Thoracic aorta endothelial cell (primary cell): ENCODE data around the gene EPAS1.

DNA sequence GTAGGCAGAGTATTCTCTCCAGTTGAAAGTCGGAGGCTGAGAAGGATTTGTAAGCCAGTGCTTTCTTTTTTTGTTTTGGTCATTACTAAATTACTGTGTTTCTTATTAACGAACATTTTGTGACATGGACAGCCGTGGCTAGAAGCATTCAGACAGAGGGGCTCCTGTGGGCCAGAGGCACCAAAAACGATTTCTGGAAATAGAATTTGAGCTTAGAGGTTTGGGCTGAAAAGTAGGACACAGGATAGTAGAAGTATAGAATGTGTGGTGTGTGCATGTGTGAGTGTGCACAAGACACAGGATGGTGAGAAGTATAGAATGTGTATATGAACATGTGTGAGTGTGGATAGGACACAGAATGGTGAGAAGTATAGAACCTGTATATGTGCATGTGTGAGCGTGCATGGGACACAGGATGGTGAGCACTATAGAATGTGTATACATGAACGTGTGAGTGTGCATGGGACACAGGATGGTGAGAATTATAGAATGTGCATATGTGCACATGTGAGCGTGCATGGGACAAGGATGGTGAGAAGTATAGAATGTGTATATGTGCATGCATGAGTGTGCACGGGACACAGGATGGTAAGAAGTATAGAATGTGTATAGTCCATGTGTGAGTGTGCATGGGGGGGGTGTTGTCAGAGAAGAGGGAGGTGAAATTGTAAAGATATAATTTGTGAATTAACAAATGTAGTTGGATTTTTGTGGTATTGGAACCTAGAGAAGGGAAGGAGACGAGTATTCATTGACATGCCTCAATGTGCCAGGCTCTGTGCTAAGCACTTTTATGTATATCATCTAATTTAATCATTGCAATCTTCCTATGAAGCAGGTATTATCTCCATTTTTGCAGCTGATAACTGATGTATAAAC is 275.3 kb downstream of the PRKCE start:
- CAGE, long polyA plus RNA, result no peak

DNA sequence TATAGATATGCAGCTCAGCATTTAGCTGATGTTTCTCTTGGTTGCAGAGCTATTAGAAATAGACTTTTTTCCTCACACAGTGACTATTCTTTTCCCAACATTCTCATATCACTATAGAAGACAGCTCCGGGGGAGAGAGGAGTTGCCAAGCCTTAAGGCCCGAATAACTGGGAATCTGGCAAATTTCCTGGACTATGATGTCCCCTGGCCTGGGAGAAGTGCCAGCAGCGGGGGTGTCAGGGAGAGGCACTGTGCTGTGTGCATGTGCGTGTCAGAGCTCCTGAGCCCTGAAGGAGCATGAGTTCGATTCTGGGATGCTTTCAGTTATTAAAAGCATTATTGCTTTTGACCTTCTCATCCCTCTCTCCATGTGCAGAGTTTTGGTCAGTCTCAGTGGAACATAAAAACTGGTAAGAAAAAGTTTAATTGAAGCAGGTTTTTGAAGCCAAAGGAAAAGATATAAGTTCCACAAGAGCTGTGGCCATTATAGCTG is 311.1 kb downstream of the PRKCE start:
- CAGE, long polyA plus RNA, result no peak

DNA sequence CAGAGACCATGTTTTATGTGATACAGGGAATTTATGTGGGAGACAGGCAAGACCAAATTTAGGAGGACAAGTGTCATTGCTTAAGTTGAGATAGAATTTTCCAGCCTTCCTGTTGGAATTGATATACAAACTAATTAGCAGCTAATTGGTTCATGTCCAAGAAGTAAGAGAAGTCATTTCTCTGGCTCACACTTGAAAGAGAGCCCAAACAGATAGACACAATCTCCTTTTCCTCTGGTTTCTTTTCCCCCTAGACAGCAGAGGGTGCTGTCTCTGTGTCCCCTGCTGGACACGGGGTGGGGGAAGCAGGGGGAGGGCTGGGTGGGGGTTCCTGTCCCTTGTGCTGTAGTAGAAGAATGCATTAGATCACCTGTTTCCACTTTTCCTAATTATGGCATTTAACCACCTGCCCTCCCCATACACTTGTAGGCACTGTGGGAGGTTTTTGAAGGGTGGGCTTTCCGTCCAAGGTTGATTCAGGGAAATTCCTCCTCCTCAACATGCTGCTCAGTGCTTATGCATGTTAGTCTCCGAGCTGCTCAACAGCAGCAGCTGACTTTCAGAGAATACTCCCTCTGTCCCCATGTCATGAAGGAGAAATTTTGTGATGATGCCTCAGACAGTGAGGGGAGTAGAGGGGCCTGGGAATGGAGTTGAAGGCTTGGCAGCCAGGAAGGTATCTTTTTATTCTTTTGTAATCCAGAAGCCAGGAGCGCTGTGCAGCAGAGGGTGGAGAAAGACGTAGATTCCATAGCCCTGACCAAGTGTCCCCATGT is 206.2 kb upstream of the EPAS1 start:
- CAGE, long polyA plus RNA, result no peak

DNA sequence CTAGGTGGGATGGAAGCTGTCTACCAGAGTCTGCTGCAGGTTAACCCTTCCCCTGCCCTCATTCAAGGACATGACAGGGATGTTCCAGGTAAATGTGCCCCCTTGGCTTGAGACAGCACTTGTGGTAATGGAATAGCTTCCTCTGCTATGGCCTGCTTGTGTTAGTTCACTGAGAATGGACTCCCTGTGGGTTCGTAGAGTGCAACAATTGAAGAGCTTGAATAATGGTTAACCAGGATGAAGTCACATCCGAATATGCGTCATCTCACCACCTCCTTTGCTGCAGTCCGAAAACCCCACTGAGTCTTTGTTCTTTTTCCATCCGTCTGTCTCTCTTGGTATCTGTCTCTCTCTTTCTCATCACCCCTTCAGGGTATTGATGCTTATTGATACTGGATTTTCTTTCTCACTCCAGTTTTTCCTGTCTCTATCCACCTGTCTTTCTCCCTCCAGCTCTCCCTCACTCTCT is 67.7 kb upstream of the EPAS1 start:
- CAGE, long polyA plus RNA, result no peak

GRCh38 chr2:46239677-46240234 is 57.5 kb upstream of the EPAS1 start:
- CAGE, long polyA plus RNA, result no peak

DNA sequence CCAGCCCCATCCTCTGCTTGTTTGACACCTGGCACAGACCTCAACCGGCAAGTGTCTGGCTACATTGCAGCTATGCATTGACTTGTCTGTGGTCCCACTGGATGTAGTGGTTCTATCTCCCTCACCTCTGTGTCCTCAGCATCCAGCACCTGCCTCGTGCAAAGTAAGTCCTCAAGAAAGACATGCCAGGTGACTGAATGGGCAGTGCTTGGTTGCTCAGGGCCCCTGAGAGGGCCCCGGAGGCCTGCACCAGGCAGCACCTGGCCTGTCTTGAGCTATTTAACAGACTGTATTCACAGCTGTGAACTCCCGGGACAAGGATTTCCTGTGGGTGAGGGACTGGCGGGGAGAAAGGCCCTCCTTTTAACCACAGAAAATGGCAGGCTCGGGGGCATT is 19.9 kb upstream of the EPAS1 start:
- CAGE, long polyA plus RNA, result no peak

- CAGE, long polyA plus RNA, result no peak
These were observed at the start of gene EPAS1 for GRCh38 chr2:46297249-46298232. EPAS1 (plus strand) TSS chr2:46297407.

GRCh38 chr2:46307912-46308690 is 10.9 kb downstream of the EPAS1 start:
- CAGE, long polyA plus RNA, result no peak

- CAGE, long polyA plus RNA, result no peak
These were observed 28.1 kb downstream of the EPAS1 start for GRCh38 chr2:46325148-46325869.

- CAGE, long polyA plus RNA, result no peak
These were observed 48.0 kb downstream of the EPAS1 start for GRCh38 chr2:46345175-46345690.

DNA sequence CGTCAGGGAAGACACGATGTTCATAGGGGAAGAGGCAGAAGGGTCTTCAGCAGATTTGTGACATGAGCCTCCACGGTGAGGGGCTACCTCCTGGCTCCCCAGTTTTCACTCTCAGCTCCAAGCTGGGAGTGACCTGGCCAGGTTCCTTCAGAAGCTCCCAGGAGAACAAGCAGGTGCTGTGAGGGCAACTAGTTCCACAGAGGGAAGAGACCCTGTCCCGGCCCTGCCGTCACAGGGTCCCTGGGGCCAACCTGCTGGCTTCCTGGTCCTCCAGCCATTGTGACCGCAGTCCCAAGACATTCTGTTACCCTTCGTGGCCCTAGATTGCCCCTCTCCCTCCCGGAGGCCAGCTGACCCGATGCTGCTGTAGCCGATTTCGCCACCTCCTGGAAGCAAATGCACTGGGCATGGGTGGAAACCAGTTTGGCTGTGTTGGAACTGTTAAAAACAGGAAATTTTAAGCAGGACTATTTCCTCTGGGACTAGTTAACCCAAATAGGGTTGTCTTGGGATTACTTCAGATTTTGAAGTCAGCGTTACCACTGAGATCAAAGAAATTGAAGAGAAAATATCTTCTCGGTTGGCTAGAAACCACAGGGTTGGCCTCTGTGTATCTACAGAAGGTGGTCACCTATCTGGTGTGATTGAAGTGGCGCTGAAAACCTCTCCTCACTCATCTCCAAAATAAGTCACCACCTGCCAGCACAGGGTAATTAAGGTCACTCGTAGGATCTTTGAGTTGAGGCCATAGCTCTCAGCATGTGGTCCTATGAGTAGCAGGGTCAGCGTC is 55.5 kb downstream of the EPAS1 start:
- CAGE, long polyA plus RNA, result no peak

DNA sequence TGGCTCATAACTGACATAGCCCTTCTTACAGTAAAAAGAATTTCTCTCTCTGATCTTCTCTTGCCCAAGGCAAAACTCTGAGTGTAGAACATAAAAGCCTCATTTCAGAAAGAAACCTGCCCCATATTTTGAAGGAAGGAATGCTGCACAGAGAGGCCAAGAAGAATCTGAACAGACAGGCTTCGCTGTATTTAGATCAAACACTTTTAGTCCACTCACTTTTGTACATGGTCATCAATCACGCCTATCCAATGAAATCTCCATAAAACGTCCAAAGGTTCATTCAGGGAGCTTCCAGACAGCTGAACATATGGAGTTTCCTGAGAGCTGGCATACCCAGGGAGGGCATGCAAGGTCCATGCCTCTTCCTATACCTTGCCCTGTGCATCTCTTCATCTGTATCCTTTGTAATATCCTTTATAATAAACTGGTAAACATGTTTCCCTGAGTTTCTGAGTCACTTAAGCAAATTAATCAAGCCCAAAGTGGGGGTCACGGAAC is 119.6 kb downstream of the EPAS1 start:
- CAGE, long polyA plus RNA, result no peak

DNA sequence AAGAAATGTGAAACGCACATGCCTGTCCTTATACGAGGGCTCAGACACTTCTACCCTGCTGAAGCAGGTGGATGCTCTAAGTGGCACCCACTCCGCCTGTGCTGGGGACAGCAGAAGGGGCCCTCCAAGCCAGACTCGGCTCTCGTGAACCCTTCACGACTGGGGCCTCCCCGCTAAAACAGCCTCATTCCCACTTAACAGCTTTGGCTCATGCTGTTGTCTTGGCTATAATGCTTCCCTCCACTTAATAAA is 22.0 kb upstream of the RHOQ start:
- CAGE, long polyA plus RNA, result no peak

DNA sequence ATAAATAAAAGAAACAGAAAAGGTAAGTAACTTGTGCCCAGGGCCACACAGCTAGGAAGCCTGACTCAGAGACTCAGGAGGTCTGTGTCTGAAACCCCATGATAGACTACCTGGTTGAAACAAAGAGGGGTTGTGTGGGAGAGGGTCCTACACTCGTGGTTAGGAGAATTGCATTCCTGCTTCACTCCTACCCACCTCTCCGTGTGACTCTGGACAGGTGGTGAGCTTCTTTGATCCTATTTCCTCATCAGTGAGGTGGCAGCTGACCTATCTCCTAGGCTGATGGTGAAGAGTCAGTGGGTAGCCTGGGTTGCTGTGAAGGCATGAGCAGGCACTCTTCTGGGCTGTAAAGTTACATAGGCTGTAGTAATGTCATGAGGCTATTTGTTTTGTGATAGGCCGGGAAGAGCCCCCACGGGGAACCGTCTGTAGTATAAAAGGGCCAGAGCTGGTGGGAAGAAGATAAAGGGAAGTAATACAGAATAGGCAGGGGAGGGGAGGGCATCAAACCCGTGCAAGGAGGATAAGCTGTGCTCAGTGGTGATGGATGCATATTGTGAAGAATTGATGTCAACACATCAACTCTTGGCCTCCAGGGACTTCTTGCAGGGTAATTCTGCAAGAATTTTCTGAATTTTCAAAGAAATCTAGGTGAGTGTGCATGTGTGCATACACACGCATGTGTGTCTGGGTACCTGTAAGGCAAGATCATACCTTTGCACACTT is 20.8 kb upstream of the ATP6V1E2 start:
- CAGE, long polyA plus RNA, result no peak

GRCh38 chr2:46818336-46818734 is 97.3 kb downstream of the MCFD2 start:
- CAGE, long polyA plus RNA, result no peak

- CAGE, long polyA plus RNA, result no peak
These were observed 48.8 kb downstream of the MCFD2 start for GRCh38 chr2:46866792-46867287.

DNA sequence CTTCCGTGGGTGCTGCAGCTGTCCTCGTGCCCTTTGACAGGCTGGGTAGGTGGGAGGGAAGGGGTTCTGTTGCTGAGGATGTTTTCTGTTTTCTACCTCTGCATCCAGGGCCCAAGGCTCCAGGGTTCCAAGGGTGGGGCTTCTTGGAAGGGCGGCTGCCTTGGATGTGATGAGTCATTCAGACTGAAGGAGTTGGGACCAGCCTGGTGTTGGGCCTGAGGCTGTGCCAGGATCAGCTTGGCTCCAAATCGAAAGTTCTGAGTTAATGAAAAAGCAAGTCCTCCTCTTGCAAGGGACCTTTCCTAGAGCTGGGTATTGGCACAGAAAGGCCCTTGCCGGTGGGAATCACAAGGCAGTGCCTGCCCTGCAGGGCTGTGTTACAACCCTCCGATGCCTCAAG is 26.9 kb downstream of the TTC7A start:
- CAGE, long polyA plus RNA, result no peak

GRCh38 chr2:46983628-46984116 is 42.6 kb downstream of the TTC7A start:
- CAGE, long polyA plus RNA, result no peak

DNA sequence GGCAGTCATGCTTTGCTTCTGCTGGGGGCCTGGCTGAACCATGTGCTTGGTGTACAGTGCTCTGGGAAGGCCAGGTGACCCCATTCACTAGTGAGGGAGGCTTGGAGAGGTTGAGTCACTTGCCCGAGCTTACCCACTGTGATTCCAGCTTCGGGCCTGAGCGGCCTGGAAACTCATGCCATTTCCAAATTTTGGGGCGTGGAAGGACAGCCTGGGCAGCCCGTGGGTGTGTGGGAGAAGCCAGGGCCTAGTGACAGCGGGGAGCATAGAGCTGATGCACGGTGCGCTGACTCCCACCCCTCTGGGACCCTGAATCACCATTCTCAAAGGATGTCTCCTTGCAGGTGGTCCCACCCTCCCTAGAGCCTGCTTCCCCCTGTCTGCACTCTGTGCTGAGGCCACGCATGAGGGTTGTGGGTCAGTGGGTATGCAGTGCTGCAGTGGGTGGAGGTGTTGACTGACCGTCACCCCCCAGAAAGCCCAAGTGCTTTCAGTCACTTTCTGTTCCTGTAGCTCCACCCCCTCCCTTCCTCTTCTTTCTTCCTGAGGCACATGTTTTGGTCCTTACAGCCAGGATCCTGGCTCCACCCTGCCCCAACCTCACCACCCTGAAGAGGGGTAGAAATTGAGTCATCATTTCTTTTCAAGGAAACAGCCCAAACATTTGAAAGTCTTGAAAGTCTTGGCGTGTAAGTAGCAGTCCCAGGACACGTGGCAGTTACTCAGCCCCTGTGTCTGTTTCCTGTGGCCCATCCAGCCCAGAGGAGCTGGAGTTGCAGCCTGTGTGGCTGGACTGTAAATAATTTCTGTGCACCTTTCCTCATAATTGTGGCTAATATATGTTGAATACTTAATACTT is 43.9 kb downstream of the TTC7A start:
- CAGE, long polyA plus RNA, result no peak

- CAGE, long polyA plus RNA, result no peak
These were observed 61.9 kb downstream of the TTC7A start for GRCh38 chr2:47002556-47003597.